Prostate gland (tissue), 2 donors: ENCODE results near the gene SLC29A3.

DNA sequence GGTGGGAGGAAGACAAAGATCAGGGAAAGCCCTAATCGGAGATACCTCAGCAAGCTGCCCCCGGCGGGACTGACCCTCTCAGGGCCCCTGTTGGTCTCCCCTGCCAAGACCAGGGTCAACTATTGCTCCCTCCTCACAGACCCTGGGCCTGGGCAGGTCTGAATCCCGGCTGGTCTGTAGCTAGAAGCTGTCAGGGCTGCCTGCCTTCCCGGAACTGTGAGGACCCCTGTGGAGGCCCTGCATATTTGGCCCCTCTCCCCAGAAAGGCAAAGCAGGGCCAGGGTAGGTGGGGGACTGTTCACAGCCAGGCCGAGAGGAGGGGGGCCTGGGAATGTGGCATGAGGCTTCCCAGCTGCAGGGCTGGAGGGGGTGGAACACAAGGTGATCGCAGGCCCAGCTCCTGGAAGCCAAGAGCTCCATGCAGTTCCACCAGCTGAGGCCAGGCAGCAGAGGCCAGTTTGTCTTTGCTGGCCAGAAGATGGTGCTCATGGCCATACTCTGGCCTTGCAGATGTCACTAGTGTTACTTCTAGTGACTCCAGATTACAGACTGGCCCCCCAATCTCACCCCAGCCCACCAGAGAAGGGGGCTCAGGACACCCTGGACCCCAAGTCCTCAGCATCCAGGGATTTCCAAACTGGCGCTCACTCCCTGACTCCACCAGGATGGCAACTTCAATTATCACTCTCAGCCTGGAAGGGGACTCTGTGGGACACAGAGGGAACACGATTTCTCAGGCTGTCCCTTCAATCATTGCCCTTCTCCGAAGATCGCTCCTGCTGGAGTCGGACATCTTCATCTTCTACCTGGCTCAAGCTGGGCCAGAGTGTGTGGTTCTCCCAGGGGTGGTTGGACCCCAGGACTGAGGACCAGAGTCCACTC, 23.9 kb downstream of the TBATA start:
- PRO-cap = no peak
- RAMPAGE, long total RNA, 2 experiments = no peak in any of the 2 experiments

DNA sequence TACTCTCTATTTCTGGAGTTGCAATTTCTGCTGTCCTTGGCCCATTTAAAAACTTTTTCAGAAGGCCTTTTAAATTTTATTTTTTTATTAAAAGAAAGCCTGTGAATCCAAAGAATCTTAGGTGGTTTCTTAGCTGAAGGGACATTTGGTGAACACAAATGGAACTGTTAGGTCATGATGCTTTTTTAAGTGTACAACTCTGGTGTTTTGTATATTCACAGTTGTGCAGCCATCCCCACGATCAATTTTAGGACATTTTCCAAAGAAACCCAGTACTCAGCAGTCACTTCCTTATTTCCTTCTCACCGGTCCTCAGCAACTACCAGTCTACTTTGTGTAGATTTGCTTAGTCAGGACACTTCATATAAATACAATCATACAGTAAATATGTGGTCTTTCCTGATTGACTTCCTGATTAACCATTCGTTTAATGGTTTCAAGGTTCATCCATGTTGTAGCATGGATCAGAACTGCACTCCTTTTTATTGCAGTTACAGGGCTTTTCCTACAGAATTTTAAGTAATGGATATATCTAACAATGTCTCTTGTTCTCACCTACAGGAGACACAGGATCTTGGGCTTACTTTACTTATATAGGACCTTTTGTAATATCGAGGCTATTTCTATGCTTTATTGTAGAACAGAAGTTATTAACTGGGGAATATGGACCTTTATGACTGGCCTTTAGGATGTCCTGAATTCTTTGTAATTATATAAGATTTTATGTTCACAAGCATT, 14.4 kb downstream of the SGPL1 start:
- PRO-cap = no peak
- RAMPAGE, long total RNA, 2 experiments = no peak in any of the 2 experiments

DNA sequence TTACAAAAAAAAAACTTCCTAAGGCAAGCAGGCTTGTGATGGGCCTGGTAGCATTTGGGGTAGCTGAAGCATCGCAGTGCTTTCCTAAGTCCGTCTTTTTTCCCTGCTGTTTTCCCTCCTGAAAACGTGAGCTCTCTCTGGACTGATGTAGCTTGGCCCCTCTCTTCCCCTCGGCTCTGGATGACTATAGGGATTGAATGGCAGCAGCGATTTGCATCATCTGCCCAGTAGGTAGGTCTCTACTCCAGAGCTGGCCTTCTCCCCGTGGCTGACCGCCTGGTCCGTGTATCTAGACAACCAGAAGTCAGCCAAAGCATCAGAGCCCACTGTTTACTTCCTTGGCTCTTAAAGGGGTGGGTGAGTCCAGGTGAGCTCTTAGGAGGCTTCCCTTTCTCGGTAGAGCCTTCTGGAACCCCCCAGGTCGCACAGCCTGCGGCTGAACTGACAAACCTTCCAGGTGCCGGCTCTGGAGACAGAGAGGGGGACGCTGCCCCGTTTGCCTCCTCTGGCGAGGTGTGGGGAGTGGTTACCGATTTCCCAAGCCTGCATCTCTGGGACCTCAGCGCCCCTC, 1.1 kb downstream of the PCBD1 start:
- PRO-cap = no peak
- RAMPAGE, long total RNA, 2 experiments = no peak in any of the 2 experiments

- PRO-cap = no peak
- RAMPAGE, long total RNA, 2 experiments = no peak in any of the 2 experiments
Measured at GRCh38 chr10:70890912-70891410, 2.6 kb upstream of the PCBD1 start.

GRCh38 chr10:70985762-70985961, 97.3 kb upstream of the PCBD1 start:
- PRO-cap = no peak
- RAMPAGE, long total RNA, 2 experiments = no peak in any of the 2 experiments

GRCh38 chr10:71005492-71006053, 117.2 kb upstream of the PCBD1 start:
- PRO-cap = no peak
- RAMPAGE, long total RNA, 2 experiments = no peak in any of the 2 experiments

- PRO-cap = no peak
- RAMPAGE, long total RNA, 2 experiments = no peak in any of the 2 experiments
Measured at GRCh38 chr10:71068677-71069210, 143.6 kb upstream of the UNC5B start.

GRCh38 chr10:71256025-71257077, 44.0 kb downstream of the UNC5B start:
- PRO-cap = no peak
- RAMPAGE, long total RNA, 2 experiments = no peak in any of the 2 experiments

- PRO-cap = no peak
- RAMPAGE, long total RNA, 2 experiments = no peak in any of the 2 experiments
Measured at GRCh38 chr10:71268667-71269344, 50.3 kb upstream of the SLC29A3 start.

DNA sequence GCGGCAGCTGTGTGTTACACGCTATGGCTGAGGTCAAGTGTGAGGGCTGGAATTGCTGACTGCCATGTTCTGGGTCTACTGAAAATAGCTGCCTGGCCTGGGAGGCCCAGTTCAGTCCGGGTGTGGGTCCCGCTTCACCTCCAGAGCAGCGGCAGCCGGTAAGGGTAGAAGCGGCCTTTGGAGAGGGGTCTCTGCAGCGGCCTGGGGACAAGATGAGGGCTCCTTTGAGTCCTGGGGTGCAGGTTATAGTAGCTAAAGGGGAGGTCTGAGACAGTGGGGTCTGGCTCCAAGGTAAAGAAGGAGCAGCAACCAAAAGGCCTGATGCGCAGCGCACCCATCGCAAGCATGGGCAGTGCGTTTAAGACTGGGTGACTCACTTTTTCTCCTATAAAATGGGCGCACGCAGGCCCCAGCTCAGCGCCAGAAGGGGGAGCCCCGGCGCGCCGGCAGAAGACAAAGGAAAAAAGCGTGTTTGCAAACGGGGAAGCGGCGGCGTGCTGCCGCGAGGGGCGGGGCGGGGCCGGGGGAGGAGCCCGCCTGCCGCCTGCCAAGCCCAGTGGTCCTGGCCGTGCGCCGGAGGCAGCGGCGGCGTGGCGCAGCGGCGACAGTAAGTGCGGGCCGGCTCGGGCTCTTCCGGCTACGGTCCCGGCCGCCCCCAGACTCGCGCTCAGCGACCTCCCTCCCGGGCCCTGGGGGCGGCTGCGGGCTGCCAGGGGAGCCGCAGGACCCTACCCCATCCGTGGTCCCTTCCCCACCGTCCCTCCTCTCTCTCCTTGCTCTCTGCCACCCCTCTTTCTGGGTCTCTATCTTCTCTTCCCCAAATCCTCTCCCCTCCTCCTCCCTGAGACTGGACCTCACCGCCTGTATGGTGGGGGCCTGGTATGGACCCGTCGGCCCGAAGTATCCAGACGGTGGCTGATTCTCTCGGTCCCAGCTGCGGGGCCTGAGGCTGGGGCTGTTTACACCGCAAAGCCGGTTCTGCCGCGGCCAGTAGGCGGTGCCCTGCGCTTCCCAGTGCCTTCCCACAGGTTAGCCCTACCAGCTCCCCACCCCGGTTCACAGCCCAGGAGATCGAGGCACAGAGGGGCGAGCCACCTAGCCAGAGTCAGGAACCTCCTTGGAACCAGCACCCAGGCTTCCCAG, at the start of gene SLC29A3:
Gene SLC29A3 (plus strand): TSS at position 556 of the 1,143 bp plus-strand sequence.
- PRO-cap = unidirectional peak, plus-strand start at position 556 of the sequence
- RAMPAGE, long total RNA, 2 experiments = start-site peak on the plus strand in 1 of 2 experiments, centred at position 575 of the sequence, 47 reads per replicate

DNA sequence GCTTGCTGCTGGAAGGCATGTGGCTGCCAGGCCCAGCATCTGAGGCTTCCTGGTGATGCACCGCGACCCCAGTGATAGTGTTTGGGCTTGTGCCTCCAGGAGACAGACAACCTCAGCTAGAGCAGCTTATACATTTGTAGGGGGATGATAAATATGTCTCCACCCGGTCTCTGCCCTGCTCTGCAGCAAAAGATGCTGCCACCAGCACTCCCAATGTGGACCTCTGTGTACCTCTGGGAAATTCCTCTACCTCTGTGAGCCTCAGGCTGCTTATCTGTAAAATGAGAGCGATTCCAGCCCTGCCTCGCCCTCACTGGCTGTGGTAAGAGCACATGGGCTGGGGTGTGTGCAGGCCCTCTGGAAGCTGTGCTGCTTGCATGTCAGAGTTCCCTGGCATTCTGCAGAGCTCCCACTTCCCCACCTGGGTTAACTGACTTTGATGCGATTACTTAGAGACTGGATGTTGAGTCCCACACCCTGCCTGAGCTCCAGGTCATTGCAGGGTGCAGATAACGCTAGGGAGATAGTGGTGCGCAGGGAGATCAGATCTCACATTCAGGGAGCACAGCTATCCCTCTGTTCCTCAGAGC, 19.9 kb downstream of the SLC29A3 start:
- PRO-cap = no peak
- RAMPAGE, long total RNA, 2 experiments = no peak in any of the 2 experiments

DNA sequence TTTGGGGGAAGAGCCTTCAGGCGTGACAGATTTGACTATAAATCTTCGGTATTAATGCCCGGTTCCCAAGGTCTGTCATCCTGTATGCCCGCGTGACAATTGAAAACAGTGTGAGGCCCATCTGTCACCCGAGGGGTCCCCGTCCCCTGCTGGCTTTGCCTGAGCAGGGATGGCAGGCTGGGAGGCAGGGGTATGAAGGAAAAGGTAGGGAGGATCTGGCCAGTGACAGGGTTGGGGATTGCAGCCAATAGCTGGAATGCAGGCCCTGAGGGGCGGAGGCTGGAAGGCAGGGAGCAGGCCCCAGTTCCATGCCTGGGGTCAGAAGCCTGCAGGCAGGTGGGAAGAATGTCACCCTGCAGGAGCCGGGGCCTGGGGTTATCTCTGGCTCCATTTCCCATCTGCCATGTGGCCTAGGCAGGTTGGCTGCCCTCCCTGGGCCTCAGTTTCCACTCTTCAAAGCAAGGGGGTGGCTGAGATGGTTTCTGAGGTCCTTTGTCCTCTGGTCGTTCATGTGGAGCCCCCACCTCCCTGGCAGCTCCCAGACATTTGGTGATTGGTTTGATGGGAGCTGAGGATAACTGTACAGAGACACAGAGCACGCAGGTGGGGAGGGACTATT, 78.9 kb downstream of the CDH23 start:
- PRO-cap = no peak
- RAMPAGE, long total RNA, 2 experiments = no peak in any of the 2 experiments

- PRO-cap = no peak
- RAMPAGE, long total RNA, 2 experiments = no peak in any of the 2 experiments
Measured at GRCh38 chr10:71547880-71548627, 151.3 kb downstream of the CDH23 start.

- PRO-cap = no peak
- RAMPAGE, long total RNA, 2 experiments = no peak in any of the 2 experiments
Measured at GRCh38 chr10:71712375-71713260, 7.0 kb downstream of the C10orf105 start.

GRCh38 chr10:71713261-71714176, 6.1 kb downstream of the C10orf105 start:
- PRO-cap = bidirectional peak, plus-strand start at chr10:71713539, minus-strand start at chr10:71713360
- RAMPAGE, long total RNA, 2 experiments = no peak in any of the 2 experiments

GRCh38 chr10:71754663-71755004, 18.7 kb downstream of the VSIR start:
- PRO-cap = no peak
- RAMPAGE, long total RNA, 2 experiments = no peak in any of the 2 experiments

- PRO-cap = no peak
- RAMPAGE, long total RNA, 2 experiments = no peak in any of the 2 experiments
Measured at GRCh38 chr10:71817080-71817808, 33.8 kb downstream of the PSAP start.

DNA sequence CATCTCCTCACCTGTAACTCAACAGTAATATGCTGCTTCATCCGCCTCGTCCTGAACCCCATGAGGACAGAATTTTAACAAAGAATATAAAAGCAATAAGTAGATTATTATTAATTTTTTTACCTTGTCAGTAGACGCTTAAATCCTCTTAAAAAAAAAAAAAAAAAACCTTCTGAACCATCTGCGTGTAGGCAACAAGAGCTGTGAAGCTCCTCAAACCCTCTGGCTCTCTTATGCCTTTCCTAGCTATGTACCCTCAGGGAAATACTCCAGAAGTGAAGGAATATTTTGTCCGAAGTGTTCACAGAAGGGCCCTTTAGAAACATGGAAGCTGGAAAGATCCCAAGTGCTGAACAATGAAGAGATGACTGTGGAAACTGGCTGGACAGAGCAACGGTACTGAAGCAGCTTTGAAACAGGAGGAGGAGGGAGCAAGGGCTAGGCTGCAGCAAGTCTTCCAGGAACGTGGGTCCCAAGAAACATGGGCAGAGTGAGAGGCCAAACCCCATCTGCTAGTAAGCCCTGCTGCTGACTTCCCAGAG, 2.9 kb upstream of the PSAP start:
- PRO-cap = no peak
- RAMPAGE, long total RNA, 2 experiments = no peak in any of the 2 experiments

GRCh38 chr10:71965107-71965456, 887 bp downstream of the CHST3 start:
- PRO-cap = bidirectional peak, plus-strand start at chr10:71965343, minus-strand start at chr10:71965227
- RAMPAGE, long total RNA, 2 experiments = no peak in any of the 2 experiments

GRCh38 chr10:71979763-71980913, 15.9 kb downstream of the CHST3 start:
- PRO-cap = no peak
- RAMPAGE, long total RNA, 2 experiments = no peak in any of the 2 experiments